ENCODE data around the gene DGCR2.

- CAGE, long polyA plus RNA, result no peak
- RRBS, result no CpG with 5 or more reads among the region's 41 CpGs
Observed at GRCh38 chr22:11824920-11825531, 3703.0 kb upstream of the OR11H1 start.

- CAGE, long polyA plus RNA, result no peak
- RRBS, result 9% methylated on average over 2 of the region's 39 CpGs
Observed at GRCh38 chr22:17159532-17160206, 592 bp upstream of the HDHD5 start.

- CAGE, long polyA plus RNA, result no peak
- RRBS, result no CpG with 5 or more reads among the region's 14 CpGs
Observed at GRCh38 chr22:17366742-17367341, 2.4 kb upstream of the CECR2 start.

DNA sequence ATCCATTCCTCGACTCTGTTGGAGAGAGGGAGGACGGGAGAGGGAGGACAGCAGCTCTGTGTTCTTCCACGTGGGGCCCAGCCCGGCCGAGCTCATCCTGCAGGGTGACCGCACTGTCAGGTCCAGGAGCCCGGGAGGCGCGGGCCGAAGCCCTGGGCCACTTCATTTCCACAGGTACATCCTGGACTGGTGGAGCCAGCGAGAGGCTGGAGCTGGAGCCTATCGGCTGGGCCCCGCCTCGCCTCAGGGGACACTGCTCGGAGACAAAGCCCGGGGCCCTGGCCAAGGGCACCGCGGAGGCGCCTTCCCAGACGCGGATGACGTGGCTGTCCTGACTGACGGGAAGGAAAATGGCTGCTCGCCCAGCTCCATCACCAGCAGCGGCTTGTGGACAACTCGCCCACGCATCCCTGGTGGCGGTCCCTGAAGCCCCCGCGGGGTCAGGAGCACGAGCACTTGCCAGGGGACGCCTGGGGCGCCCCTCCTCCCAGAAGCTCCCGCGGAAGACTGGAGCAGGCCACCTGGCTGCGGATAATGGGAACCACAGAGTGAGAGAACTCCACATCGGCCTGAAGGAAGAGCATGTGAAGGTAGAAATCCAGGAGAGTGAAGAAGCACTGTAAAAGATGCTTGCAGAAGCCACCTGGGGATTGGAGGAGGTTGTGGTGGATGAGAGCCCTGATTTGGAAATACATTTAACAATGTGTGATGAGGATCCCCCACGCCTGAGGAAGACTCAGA lies 49.6 kb downstream of the CECR2 start:
- CAGE, long polyA plus RNA, result no peak
- RRBS, result 76% methylated on average over 4 of the region's 38 CpGs

GRCh38 chr22:17753615-17753929 lies 20.7 kb downstream of the BID start:
- CAGE, long polyA plus RNA, result no peak
- RRBS, result no CpG with 5 or more reads among the region's 9 CpGs

GRCh38 chr22:17758016-17758645 lies 16.1 kb downstream of the BID start:
- CAGE, long polyA plus RNA, result no peak
- RRBS, result no CpG with 5 or more reads among the region's 16 CpGs

DNA sequence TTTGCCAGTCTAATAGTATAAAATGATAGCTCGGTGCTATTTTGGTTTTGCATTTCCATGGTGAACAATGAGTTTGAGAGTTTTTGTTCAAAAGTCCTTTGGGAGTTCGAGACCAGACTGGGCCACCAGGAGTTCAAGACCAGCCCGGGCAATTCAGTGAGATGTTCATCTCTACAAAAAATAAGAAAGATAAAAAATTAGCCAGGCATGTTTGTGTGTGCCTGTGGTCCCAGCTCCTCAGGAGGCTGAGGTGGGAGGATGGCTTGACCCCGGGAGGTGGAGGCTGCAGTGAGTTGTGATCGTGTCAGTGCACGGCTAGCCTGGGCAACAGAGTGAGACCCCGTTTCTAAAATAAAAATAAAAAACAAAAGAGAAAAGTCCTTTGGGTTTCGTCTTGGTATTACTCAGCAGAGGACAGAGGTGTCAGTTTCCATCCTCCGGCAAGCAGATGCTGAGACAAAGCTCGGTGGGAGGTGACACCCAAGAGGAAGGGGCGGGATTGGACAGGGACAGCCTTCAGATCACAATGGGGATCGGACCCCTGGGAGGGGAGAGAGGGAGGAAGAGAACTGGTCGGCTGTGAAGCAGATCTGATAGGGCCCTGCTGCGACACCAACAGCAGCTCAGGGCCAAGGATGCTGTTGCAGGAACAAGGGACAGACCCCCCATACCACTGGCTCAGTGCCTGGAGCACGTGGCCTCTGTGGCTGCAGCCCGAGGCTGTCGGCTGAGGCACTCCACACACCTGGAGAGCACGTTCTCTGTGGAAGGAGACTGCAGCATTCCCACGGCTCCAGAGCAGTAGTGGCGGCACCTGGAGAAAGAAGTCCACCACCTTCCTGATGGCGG lies 5.1 kb upstream of the BID start:
- CAGE, long polyA plus RNA, result no peak
- RRBS, result no CpG with 5 or more reads among the region's 21 CpGs

DNA sequence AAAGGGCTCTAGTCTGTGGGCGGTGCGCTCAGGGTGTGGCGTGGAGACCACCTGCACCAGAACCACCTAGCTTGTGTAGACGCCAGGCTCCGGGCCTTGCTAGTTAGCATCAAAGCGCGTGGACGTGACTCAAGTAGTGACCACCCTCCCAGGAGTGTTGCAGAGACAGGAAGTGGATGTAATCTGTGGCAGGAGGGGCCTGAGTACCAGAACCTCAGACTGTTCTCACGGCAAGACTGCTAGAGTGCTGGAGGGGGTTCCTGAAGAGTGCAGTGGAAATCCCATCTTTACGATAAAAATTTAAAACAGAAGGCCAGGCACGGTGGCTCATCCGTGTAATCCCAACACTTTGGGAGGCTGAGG lies 34.8 kb upstream of the BID start:
- CAGE, long polyA plus RNA, result no peak
- RRBS, result no CpG with 5 or more reads among the region's 12 CpGs

DNA sequence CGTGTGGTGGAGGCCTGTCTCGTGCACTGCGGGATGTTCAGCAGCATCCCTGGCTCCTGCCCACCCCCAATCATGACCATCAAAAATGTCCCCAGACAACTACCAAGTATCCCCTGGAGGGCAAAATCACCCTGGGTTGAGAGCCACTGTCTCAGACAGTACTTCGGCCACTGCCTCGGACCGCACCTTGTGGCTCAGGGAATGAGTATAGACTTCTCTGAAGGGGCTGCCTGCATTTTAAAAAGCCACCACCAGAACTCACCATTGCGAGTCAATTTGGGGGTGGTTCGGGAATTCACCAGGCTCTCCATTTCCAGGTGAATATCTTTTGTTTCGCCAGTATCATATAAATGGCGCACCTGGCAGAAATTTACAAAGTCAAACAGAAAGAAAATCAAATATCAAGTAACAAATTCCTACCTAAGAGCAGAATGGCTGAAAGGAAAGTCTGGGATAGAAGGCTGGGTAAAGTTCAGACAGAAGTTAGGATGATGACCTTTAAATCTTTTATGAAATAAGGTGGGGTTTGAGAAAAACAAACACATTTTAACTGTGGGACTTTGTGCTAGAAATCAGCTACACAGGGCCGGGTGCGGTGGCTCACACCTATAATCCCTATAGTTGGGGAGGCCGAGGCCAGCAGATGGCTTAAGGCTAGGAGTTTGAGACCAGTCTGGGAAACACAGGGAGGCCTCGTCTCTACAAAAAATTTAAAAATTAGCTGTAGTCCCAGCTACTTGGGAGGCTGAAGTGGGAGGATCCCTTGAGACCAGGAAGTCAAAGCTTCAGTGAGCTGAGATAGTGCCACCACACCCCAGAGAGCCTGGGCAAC lies 119.5 kb upstream of the BID start:
- CAGE, long polyA plus RNA, result no peak
- RRBS, result no CpG with 5 or more reads among the region's 14 CpGs

DNA sequence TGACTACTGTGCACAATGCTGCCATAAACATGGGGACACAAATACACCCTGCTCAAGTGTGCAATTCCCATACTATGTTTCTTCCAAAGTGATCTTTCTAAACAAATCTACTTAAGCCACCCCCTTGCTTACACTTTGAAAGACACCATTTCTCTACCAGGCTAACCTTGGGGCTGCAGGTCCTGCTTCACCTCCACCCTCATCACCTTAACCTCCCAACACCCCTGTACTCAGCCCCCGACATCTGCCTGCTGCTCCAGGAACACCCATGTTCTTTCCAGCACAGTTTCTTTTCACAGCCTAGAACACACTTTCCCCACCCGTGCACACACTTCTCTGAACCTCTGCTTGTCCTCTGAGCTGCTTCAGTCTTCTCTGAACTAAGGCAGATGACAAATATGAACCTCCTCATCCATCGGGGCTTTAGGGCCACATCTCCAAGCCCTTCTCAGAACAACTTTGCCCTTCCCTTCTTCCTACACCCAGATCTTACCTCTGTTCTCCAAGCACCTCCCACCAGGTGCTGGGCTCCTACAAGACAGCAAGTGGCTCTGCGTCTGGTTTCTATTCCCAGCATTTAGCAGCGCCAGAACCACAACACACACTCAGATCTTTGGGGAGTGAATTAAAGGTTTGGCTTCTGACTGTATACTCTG lies 96.9 kb downstream of the MICAL3 start:
- CAGE, long polyA plus RNA, result no peak
- RRBS, result no CpG with 5 or more reads among the region's 5 CpGs

- CAGE, long polyA plus RNA, result no peak
- RRBS, result no CpG with 5 or more reads among the region's 6 CpGs
Observed at GRCh38 chr22:17943477-17944243, 80.7 kb downstream of the MICAL3 start.

DNA sequence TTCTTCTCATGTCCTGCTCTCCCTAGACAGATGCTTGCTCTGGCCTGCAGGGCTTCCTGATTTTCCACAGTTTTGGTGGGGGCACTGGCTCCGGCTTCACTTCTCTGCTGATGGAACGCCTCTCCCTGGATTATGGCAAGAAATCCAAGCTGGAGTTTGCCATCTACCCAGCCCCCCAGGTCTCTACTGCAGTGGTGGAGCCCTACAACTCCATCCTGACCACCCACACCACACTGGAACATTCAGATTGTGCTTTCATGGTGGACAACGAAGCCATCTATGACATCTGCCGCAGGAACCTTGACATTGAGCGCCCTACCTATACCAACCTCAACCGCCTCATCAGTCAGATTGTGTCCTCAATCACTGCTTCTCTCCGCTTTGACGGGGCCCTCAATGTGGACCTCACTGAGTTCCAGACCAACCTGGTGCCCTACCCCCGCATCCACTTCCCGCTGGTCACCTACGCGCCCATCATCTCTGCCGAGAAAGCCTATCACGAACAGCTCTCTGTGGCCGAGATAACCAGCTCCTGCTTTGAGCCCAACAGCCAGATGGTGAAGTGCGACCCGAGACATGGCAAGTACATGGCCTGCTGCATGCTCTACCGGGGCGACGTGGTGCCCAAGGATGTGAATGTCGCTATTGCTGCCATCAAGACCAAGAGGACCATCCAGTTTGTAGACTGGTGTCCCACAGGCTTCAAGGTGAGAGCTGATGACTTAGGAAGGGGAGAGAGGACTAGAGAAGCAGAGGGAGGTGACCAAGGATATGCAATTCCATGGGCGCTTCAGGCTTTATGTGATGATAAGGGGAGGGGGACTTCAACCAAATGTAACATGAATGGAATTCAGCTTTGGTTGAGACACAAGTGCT lies 16.0 kb downstream of the TUBA8 start:
- CAGE, long polyA plus RNA, result no peak
- RRBS, result no CpG with 5 or more reads among the region's 22 CpGs

DNA sequence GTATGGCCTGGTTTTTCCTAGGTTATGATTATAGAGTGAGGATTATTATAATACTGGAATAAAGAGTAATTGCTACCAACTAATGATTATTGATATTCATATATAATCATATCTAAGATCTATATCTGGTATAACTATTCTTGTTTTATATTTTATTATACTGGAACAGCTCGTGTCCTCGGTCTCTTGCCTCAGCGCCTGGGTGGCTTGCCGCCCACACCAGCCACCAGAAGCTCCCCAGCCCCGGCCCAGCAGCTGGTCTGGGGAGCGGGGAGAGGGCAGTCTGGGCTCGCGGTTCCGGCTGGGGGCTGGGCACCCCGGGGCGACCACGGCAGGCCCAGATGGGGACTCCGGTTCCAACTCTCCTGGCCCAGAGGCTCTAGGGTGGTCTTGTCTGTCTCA lies 670 bp upstream of the DGCR6 start:
- CAGE, long polyA plus RNA, result no peak
- RRBS, result 2% methylated on average over 4 of the region's 13 CpGs

GRCh38 chr22:18969916-18971197 lies 34.3 kb upstream of the PRODH start:
- CAGE, long polyA plus RNA, result no peak
- RRBS, result 2% methylated on average over 12 of the region's 128 CpGs

DNA sequence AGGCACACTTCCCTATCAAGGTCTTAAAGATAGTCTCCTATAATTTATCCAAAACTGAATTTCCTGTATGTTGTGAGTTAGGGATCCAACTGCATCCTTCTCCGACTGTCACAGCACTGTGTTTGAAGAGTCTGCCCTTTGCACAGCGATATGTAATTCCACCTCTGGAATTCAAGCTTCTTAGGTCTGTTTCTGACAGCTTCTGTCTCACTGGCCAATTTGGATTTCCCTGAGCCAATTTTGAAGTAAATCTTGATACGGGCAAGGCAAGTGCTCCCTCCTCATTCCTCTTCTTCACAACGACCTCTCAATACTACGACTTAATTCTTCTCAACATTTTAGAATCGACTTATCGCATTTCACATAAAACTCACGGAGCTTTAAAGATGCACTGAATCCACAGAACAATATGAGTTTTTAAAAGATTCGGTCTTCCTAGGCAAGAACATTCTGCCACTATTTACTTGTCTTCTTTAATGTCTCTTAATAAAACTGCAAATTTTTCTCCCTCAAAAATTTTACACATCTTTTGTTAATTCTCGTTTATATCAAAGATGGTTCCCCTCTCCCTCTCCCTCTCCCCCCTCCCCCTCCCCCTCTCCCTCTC lies 39.0 kb downstream of the DGCR2 start:
- CAGE, long polyA plus RNA, result no peak
- RRBS, result no CpG with 5 or more reads among the region's 10 CpGs

DNA sequence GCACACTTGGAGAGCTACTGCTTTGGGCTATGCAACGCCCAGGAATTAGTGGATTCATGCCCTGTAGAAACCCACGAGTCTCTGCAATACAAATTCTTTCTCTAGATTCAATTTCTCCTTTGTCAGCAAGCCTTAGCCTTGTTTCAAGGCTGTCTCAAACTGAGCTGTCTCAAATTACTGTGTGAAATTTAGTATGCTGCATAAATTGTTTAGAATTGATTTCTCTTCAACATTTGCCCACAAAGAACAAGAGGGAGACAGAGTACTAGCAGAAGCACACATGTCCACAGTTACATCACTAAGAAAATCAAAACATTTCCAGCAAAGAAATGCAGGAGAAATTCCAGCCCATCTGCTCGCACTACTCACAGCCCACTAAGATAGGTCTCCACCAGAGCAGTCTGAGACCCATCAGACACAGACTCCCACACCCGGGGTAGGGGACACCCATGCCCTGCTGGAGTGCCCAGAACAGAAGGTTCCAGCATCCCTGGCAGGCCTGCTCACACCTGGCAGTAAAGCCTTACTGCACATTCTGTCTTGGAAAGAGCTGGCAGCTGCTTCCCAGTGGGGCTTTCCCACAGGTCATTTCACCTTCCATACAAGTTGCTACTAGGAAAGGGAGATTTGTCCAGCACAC lies 17.9 kb downstream of the DGCR2 start:
- CAGE, long polyA plus RNA, result no peak
- RRBS, result no CpG with 5 or more reads among the region's 4 CpGs

DNA sequence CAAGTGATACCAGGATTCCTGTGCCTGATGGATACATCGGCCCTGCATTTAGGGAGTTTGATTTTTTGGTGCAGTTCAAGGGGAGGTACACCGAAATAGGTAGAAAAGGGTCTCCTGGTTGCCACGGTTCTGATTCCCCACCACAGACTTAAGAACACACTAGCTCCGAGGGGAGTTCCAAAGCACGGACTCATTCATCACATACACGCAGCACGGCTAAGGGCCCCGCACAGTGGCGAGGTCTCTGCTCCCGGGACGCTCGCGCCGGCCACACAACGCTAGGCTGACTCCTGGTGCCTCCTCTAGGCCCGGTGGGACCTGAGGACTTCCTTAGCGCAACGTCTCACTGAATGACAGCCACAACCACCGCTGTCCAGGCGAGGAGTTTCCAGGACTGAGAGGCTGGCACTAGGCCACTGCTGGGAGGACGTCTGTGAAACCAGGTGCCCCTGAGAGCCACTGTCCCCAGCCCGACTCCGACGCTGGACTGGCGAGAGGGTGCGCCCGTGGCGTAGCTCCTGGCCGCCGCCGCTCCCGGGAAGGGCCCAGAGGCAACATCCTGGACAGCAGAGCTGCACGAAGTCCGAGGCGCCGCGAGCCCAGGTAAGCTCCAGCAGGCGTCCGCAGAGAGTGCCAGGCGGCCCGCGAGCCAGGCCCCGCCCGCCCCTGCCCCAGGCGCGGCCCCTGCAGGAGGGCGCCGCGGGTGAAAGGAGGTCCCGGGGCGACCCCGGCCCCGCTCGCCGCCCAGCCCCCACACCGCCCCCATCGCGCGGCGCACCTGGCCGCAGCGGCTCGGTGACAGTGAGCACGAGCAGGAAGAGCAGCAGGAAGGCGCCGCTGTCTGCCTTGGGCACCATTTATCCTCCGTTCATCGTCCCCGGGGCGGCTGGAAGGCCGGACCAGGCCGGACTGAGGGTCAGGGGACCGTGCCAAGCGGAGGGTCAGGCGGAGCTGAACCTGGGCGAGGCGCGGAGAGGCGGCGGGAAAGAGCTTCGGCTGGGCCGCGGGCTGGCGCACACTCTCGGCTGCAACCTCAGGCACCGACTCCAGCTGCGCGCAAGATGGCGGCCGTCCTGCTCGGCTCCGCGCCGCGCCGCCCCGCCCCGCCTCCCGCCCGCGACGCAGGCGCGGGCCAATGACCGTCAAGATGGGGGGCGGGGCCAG lies at the start of gene DGCR2:
Gene DGCR2 (minus strand): TSS at position 1,063 of the 1,164 bp plus-strand sequence.
- CAGE, long polyA plus RNA, result no peak
- RRBS, result 0% methylated on average over 2 of the region's 106 CpGs

- CAGE, long polyA plus RNA, result no peak
- RRBS, result 68% methylated on average over 11 of the region's 29 CpGs
Observed at GRCh38 chr22:19175285-19176402, 2.9 kb downstream of the SLC25A1 start.

GRCh38 chr22:19259409-19259920 lies 32.1 kb downstream of the CLTCL1 start:
- CAGE, long polyA plus RNA, result no peak
- RRBS, result no CpG with 5 or more reads among the region's 2 CpGs

DNA sequence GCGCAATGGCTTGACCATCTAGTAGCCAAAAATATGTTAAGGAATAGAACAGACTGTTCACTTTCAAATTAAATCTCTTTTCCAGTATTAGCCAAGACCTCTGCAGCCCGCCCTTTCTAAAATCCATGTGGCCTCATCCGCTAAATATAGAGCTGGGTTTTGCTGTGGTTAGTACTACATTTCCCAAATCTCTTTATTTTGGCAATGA lies 1.4 kb upstream of the CLTCL1 start:
- CAGE, long polyA plus RNA, result no peak
- RRBS, result no CpG with 5 or more reads among the region's 3 CpGs